Bile duct (tissue), 1 donor: ENCODE results near the gene KIDINS220.

- PRO-cap = no peak
Observed at GRCh38 chr2:8679845-8680089, 2.1 kb upstream of the ID2 start.

- PRO-cap = no peak
Observed at GRCh38 chr2:8730474-8731162, 48.8 kb downstream of the ID2 start.

- PRO-cap = bidirectional peak, plus-strand start at chr2:8837702, minus-strand start at chr2:8837592
Observed at GRCh38 chr2:8837138-8838096, at the start of gene KIDINS220. Gene KIDINS220, minus strand, starts transcription at chr2:8837613.

- PRO-cap = no peak
Observed at GRCh38 chr2:9002570-9003358, 720 bp downstream of the MBOAT2 start.

DNA sequence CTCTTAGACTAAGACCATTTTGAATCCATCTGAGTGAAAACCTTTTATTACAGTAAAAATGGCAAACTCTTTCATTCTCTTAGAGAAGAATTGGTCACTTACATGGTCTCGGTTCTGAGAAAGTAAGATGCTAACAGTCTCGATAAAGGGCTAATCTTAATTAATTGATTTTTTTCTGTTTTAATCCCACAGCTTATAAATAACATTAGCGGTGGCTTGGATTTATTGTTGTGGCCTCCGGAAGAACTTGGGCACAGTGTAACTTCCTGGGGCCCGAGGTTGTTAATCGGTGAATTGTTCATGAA, 90.3 kb upstream of the ASAP2 start:
- PRO-cap = no peak

DNA sequence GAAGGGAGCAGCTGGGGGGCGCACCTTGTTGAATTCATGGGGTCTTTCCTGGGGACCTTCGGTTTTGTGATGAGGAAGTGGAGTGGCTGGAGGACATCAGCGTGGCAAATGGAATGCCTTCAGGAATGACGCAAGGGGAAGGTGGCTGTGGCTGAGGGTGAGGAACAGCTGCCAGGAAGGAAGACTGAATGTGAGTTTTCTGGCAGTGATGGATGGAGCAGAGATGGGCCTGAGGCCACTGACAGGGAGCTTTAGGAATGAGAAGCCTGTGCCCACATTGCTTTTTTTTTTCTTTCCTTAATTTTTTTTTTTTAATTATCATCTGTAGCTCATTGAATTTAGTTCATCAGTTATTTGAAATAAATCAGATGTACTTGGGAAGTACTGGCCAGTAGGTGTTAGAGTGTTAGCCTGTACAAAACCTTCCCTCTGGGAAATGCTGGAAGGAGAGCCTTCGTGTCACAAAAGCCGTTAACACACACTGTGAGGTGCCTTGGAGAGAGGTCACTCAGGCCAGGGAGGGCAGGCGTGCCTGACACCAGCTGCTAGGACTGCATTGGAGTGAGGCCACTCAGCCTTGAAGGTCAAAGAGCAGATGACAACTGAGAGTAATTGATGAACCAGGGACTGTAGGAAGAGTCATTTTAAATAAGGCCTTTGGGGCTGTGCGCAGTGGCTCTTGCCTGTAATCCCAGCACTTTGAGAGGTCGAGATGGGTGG, 45.2 kb downstream of the ASAP2 start:
- PRO-cap = no peak

DNA sequence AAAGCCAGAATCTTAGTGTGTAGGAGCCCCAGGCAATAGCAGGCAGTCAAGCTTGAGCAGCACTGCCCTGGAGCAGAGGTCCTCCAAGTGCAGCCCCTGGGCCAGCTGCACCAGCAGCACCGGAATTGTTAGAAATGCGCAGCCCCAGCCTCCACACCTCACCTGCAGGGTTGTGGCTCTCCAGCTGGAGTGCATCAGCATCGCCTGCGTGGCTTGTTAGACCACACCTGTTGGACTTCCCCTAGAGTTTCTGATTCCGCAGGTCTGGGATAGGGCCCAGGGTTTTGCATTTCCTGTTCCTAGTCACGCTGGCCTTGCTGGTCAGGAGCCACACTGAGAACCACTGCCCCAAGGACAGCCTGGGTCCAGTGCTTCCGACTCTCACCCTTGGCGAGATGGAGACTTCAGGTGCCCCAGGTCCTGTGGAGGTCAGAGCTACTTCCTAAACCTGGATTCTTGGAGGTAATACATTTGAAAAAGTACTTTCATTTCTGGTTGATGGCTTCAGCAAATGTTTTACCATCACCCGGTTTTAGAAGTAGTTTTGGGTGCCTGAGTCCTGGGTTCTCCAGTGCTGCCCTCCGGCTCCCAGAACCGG, 100.4 kb downstream of the ASAP2 start:
- PRO-cap = no peak

DNA sequence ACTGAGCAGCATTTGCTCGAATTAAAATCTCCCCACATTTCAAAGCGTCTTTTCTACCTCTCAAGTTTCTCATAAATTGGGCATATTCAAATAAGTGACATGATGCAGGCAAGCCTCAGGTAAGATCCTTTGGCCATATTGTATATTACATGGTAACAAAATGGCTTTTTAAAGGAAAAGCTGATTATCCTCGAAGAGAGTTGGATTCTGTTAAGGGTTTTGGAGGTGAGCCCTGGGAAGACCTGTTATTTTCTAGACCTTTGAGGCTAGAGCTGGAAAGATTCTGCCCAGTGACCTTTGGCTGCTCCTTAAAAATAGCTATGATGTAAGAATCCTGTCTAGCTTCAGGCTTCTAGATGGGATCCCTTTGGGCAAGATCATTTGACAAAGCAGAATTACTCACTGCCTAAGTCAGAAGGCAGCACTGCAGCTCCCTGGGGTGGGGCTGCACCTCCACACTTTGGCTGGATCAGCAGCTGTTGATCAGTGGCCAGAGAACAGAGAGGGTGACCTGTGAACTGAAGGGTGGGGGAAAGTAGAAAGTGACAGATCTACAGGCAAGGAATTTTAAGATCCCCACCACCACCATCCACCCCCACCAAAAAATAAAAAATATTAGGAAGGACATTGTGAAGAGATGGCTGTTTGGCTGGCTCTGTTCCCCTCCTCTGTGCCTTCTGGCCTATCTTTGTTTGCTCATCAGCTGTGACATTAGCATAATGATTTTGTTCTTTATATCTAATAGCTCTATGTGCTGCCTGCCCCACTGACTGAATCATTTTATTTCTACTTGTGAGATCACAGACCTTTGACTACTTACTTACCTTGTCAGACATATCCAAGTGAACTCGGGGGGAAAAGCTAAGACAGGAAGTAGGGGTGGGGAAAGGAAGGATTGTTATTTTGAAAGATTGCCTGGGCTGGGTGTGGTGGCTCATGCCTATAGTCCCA, 103.9 kb downstream of the ASAP2 start:
- PRO-cap = no peak

DNA sequence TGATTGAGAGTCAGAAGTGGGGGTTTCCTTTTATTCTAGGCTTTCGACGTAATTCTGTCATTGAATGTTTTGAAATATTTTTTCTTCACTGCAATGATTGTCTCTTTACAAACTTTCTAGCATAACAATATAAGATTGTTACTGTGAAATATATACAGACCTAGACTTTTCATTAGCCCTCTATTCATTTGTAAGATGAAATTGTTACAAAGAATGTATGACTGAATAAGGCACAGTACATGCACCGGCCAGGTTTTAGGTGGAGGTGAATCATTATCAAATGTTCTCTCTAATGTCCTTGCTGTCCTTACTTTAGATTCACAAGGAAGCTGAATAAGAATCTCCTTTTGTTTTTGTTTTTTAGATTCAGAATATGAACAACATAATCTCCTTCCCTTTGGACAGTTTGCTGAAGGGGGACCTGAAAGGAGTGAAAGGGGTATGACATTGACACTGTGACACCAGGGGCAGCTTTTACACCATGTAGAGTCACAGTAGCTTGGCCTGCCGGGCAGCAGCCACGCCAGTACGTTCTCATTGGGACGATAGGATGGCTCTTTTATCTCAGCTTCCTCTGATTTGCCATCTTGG, 105.1 kb downstream of the ITGB1BP1 start:
- PRO-cap = no peak

GRCh38 chr2:9329246-9329764, 94.0 kb downstream of the ITGB1BP1 start:
- PRO-cap = no peak

- PRO-cap = no peak
Observed at GRCh38 chr2:9618493-9619203, 12.1 kb downstream of the YWHAQ start.

- PRO-cap = no peak
Observed at GRCh38 chr2:9631127-9631249, 191 bp upstream of the YWHAQ start.

DNA sequence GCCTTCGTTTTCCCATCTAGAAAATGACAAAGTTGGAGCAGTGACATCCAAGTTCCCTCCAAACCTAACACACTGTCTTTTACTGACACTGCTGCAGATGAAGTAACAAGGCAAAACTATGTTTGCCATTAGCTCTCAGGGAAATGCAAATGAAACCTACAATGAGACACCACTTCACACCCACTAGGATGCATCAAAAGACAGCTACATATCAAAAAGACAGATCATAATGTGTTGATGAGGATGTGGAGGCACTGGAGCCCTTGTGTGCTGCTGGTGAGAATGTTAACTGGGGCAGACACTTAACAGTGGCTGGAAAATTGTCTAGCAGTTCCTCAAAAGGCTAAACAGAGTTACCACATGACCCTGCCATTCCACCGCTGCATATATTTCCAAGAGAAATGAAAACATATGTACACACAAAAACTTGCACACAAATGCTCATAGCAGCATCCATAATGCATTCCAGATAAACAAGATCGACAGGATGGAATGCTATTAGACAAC, 19.7 kb upstream of the YWHAQ start:
- PRO-cap = no peak

- PRO-cap = no peak
Observed at GRCh38 chr2:9798715-9799567, 44.3 kb upstream of the TAF1B start.

GRCh38 chr2:9813546-9814374, 29.5 kb upstream of the TAF1B start:
- PRO-cap = no peak

- PRO-cap = no peak
Observed at GRCh38 chr2:9952121-9952809, 772 bp downstream of the GRHL1 start.

GRCh38 chr2:9982379-9982705, 30.8 kb downstream of the GRHL1 start:
- PRO-cap = unidirectional peak, plus-strand start at chr2:9982519

DNA sequence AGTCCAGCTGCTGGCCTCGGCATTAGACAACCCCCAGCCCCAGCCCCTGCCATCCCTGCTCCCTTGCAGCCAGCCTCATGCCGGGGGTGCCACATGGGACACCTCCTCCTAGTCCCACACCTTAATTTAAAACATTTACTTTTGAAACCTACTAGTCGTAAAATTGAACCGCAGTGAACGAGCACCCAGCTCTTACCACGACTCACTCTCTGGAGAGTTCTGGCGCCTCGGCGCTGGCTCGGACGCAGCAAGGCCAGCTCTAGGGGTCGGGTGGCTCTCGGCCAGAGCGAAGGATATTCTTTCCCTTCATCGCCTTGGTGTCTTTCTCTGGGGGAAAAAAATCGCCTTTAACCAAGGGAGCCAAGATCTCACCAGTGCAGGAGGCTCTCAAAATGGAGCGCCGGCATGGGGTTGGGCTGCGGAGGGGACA, 1.8 kb downstream of the HPCAL1 start:
- PRO-cap = no peak

DNA sequence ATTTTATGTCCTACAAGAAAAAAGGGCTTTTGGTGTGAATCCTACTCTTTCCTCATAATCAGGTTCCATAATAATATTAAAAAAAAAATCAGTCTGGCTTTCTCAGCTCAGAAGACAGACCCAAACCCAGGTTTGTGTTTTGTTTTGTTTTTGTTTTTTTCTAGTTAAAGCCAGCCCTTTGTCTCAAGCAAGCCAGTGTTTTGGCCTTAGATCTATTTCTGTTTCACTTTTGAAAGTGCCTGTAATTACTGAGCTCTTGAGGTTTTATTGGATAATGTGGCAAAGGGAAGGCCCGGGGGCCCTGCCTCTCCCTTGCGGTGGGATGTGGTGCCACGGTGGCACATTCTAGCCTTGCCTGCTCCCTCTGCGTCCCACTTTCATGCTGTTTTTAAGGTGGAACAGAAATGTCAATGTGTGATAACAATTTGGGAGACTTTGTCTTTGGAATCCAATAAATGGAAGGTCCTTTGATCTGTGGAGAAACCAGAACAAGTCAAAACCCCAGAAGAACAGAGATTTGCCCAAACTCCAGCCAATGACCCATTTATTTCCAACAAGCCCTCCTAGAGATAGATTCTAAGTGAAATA, 2.5 kb downstream of the HPCAL1 start:
- PRO-cap = no peak

- PRO-cap = unidirectional peak, plus-strand start at chr2:10330489
Observed at GRCh38 chr2:10329754-10330567, 27.3 kb downstream of the HPCAL1 start.